ENCODE measurements around a stretch of chr15.

GRCh38 chr15:96338235-96338723 is 7.8 kb downstream of the NR2F2 start:
- PRO-cap, result no peak
- RAMPAGE, long total RNA, 4 experiments, result no peak in any of the 4 experiments

DNA sequence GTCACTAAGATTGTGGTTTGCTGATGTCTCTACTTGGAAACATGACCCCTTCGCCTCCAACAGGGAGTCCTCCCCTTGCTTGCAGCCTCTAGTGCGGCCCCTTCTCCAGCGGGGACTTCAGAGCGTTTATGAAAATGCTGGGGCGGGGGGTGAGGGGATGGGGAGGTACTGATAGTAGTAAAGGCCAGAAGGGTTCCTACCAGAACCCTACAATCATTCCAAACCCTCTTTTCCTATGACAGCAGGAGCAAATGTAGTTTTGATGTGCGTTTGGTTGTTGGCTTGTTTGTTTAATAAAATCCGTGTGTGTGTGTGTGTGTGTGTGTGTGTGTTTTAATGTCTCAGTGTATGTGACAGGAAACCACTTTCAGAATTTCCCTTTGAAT is 17.5 kb downstream of the NR2F2 start:
- PRO-cap, result no peak
- RAMPAGE, long total RNA, 4 experiments, result no peak in any of the 4 experiments

DNA sequence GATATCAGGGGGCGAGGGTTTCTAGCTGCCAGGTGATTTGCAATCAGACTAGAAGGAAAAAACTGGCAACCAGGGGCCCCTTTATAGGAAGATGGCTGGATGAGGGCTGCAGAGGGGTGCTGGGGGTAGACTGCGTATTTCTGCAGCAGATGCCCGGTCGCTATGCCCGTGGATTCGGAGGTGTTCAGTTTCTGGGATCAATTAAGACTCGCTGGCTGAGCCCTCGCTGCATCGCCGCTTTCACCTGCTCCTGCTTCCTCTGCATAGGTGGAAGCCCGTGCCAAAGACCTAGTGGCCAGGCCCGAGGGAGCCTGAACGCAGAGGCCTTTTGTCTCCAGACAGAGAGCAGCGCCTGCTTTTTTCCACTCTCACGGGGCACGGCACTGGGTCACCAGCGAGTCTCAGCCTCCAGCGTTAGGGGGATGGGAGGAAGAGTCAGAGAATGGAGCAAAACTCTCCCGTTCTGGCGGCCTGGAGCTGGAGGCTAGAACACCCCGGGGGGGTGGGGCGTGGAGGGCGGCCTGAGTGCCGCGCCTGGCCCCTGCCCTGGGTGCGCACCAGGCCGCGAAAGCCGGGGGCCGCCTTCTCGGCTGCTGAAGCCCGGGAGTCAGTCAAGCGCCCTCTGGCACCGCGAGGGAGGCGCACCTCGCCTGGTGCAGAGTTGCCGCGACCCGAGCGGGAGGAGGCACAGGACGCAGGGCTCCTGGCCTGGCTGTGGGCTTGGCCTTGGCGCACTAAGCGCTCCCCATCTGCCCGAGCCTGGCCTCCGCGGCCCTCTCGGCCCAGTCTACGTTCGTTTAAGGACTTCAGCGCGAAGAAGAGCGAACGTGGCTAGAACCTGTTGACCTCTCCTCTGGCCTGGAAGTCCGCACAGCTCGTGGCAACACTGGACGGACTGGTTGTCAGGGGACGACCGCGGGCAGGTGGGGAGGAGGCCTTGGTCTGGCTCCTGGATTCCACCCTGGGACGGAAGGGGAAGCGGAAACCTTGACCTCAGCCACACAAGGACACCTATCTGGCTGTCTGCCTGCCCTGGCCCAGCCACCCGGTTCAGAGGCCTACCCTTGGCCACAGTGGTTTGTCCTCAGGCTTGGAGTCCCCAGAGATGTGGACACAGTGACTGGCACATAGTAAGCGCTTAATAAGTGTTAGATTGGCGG is 21.5 kb downstream of the NR2F2 start:
- PRO-cap, result no peak
- RAMPAGE, long total RNA, 4 experiments, result no peak in any of the 4 experiments

DNA sequence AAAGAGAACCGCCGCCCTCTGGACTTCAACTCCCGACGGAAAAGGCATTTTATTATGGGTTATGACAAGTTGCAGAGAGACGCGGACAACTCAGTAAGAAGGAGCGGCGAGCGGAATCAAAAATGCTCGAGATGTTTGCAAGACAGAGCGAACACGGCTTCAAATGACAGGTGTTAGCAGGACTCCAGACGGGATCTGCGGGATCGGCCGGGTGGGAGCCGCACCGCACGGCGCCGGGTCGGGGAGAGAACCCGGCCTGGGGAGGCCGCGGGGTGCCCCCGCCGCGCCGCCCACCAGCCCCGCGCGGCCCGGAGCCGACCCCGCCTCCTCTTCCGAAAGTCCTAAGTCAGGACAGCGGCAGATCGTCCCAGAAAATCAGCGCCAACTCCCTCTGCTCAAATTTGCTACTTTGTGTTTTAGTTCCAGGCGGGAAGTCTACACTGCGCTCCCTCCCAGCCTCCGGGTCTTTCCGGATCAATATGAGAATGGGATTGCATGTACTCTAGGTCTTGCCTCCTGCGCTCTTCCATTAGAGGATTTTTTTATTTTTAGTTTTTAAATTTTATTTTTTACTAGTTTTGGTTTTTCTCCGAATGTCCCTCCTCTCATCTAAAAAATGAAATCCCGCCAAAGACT is 79.2 kb downstream of the NR2F2 start:
- PRO-cap, result no peak
- RAMPAGE, long total RNA, 4 experiments, result no peak in any of the 4 experiments

DNA sequence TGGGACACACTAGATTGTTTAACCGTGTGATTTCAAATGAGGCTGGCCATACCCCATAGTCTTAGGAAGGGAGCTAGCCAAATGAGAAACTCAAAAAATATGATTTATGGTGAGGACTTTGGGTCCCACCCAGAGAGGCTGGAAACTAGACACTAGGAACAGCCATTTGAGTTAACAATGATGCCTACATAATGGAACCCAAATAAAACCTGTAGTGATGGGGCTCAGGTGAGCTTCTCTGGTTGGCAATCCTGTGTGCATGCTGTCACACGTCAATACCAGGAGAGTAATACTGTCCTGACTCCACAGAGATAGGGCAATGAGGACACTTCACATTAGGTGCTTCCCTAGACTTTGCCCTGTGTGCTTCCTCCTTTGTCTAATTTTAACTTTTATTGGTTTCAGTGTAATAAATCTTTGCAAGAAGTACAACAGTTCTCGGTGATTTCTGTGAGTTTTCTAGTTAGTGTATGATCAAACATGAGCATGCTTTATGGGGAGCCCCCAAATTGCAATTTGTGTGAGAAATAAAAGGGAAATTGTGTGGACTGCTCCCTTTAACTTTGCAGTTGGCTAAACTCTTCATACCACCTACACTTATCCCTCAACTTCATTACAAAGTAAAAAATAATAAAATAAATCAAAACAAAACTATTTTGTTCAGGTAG is 281.8 kb upstream of the ARRDC4 start:
- PRO-cap, result no peak
- RAMPAGE, long total RNA, 4 experiments, result no peak in any of the 4 experiments

GRCh38 chr15:97875332-97876406 is 84.8 kb upstream of the ARRDC4 start:
- PRO-cap, result no peak
- RAMPAGE, long total RNA, 4 experiments, result start-site peak on the minus strand in 1 of 4 experiments, at chr15:97875640-97875680 at its widest, 9 reads per replicate

- PRO-cap, result no peak
- RAMPAGE, long total RNA, 4 experiments, result start-site peak on the minus strand in 2 of 4 experiments, at chr15:98420990-98421013 at its widest, 9 to 22 reads per replicate
Measured at GRCh38 chr15:98420768-98421233, 227.5 kb upstream of the IGF1R start.

DNA sequence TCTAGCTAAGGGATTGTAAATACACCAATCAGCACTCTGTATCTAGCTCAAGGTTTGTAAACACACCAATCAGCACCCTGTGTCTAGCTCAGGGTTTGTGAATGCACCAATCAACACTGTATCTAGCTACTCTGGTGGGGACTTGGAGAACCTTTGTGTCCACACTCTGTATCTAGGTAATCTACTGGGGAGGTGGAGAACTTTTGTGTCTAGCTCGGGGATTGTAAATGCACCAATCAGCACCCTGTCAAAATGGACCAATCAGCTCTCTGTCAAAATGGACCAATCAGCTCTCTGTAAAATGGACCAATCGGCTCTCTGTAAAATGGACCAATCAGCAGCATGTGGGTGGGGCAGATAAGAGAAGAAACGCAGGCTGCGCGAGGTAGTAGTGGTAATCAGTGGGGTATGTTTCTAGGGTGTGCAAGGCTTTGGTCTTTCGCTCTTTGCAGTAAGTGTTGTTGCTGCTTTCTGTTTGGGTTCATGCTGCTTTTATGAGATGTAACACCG is 98.1 kb upstream of the IGF1R start:
- PRO-cap, result no peak
- RAMPAGE, long total RNA, 4 experiments, result no peak in any of the 4 experiments

- PRO-cap, result no peak
- RAMPAGE, long total RNA, 4 experiments, result no peak in any of the 4 experiments
Measured at GRCh38 chr15:98722518-98723112, 74.3 kb downstream of the IGF1R start.

GRCh38 chr15:98723113-98723783 is 74.9 kb downstream of the IGF1R start:
- PRO-cap, result no peak
- RAMPAGE, long total RNA, 4 experiments, result no peak in any of the 4 experiments

DNA sequence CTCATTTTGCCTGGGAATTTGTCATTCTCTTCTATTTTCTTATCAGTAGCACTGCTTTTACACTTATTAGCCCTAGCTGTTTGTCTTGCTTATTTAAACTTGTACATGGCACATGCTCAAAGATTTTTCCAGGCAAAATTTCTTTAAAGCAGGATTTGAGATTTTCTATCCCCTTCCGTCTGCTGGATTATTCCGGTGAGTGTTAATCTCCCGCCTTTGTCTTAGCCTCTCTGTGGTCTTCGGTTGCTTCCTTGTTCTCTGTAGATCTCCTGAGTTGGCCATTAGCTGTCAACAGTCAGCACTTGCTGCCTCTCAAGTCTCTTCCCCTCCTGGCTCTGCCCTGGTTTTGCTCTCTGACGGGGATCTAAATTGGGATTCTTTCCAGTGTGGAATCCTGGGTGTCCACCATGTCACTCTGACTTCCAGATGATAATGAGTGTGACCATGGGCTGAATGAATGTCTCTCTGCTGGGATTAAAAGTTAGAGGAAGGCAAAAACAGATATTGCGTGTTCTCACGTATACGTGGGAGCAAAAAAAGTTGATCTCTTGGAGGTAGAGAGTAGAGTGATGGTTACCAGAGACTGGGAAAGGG is 121.5 kb downstream of the IGF1R start:
- PRO-cap, result no peak
- RAMPAGE, long total RNA, 4 experiments, result no peak in any of the 4 experiments

DNA sequence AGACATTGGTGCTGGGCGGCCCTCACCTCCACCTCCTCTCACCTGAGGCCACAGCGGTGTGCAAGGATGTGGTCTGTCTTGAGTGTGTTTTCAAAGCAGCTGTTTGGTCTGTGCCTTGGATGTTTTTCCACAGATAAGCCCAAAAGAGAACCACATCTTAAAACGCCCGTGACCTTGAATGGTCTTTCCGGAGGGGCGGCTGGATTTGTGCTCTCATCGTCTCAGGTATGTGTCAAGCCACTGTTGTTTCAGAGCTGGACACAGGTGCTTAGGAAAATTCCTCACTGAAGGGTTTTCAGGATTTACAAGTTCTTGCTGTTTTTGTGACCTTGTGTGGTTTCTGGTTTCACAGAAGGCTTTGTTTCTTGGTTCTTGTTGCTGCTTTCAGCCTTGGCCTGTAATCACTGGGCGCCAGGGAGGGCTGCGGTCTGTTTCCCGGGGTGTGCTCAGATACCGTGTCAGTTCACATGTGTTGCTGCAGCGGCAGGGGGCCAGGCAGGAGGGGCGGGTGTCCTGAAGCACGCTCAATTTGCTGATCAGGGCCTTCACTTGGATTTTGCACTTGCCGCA is 128.4 kb downstream of the IGF1R start:
- PRO-cap, result no peak
- RAMPAGE, long total RNA, 4 experiments, result no peak in any of the 4 experiments

DNA sequence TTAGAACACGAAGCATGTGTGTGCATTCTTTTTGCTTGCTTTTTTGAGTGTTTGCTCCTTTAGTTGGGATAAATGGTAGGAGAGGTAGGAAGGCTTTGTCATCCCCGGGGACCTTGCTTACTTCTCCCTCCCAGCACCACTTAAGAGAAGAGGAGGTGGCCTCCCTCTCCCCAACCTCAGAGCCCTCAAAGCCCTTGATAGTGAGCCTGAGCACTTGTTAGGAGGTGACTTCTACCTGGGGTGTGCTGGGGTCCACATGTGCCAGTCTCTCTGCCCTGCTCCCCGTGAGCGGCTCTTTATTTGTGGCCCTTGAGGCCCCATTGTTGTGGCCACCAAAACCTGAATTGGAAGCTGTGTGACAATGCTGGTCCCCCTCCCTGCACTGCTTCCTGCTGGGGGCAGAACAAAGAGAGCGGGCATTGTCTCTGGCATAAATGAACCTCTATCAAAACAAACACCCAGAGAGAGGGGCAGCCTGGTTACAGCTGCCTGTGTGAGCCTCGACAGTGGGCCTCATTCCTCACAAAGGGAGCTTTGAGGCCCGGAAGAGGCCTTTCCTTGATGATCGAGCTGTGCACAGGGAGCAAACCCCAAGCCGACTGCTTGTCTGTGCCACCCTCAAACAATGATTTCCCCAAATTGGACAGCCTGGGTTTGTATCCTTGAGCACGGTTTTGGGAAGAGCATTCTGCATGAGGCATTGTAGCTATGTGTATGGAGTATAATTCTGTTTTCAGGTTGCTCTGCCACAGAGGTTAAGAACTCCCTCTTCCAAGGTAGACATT is 152.8 kb downstream of the IGF1R start:
- PRO-cap, result no peak
- RAMPAGE, long total RNA, 4 experiments, result no peak in any of the 4 experiments

DNA sequence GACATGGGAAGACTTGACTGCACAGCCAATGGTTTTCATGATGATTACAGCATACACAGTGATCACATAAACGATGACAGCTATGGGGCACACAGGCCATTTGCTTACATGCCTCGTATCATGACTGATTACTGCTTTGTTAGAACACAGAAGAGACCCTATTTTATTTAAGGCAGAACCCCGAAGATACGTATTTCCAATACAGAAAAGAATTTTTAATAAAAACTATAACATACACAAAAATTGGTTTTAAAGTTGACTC is 44.1 kb downstream of the PGPEP1L start:
- PRO-cap, result no peak
- RAMPAGE, long total RNA, 4 experiments, result no peak in any of the 4 experiments

DNA sequence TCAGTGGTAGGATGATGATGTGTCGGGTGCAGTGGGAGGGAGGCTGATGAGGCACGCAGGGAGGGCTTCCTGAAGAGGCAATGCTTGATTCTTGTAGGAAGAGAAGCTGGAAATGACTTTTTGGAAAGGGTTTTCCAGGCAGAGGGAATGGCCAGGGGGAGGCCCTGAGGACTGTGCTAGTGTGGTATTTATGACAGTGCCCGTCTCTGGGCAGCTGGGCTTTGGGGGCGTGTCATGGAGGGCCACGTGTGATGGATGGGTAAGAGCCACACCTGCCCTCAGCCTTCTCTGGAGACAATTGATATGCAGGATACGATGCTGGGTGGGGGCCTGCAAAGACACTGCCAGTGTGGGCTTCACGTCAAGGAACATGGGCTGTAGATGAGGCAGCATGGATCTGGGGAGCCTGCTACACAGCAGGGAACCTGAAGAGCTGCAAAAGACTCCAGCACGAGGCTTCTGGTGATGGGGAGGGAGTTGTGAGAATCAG is 15.4 kb downstream of the SYNM start:
- PRO-cap, result no peak
- RAMPAGE, long total RNA, 4 experiments, result no peak in any of the 4 experiments

- PRO-cap, result no peak
- RAMPAGE, long total RNA, 4 experiments, result no peak in any of the 4 experiments
Measured at GRCh38 chr15:99127730-99127976, 22.8 kb downstream of the SYNM start.

DNA sequence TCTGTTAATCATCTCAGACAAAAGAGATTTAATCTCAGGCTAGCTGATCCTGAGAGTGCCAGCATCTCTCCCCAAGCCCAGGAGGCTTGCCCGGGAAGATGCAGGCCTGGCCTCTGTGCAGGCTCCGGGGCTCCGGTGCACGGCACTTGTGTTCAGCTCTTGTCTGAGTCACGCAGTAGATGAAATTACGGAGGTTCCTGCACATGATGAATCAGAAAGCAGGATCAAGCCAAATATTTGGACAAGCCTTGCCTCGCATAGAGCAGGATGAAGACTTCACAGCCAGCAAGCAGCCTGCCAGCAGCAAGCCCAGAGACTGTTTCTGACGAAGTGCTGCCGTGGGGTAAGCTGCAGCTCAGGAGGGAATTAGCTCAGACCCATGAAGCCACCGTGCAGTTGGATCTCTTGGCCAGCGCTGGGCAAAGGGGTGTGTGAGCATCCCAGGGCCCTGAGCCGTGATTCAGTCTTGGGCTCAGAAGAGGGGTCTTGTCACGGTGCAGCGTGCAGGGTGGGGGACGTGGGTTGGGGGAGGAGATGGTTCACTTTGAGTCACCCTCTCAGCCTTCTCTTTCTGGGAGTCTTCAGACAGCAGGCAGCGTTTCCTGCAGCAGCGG is 89.2 kb upstream of the MEF2A start:
- PRO-cap, result no peak
- RAMPAGE, long total RNA, 4 experiments, result no peak in any of the 4 experiments

DNA sequence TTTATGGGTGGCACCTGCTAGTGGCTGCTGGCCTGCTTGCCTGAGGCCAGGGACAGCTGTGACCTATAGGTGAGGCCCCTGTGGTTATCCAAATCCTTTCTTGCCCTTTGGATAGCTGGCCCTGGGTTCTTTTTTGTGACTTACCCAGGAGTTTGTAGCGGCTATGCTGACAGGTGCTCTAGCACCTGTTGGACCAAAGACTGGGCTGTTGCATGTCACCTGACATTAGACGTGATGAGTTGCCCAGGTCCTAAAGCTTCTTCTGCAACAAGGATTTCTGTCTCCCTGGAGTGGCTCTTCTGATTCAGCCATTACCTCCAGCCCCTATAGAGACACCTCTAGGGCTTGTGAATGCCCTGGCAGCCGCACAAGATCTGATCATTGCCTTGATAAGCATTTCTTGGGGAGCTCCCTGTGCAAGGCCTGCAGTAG is 19.1 kb upstream of the MEF2A start:
- PRO-cap, result no peak
- RAMPAGE, long total RNA, 4 experiments, result no peak in any of the 4 experiments

- PRO-cap, result no peak
- RAMPAGE, long total RNA, 4 experiments, result no peak in any of the 4 experiments
Measured at GRCh38 chr15:99592073-99592941, 26.5 kb downstream of the MEF2A start.

DNA sequence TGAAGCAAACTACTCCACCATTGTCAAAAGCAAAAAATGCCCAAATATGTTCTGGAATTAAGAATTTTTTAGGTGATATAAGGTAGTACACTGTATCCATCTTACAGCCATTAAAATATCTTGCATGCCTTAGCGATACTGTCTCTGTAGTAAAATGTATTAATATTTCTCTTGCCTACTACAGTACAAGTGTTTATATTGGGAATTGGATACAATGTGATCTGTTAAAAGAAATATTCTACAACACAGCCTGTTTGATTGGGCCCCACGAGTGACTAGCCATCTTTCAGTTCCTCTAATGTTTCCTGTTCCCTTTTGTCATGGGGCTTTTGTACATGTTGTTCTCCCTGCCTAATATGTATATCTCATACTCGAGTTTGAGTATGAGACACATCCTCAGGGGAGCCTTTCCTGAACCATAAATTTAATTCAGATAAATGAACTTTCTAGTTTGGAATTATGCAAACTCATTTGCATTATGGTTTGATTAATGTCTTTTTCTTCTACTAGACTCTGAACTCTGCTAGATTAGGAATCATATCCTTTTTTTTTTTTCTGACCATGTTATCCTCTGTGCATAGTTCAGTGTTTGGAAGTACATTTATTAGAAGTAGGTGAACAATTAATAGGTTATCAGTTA is 65.4 kb downstream of the MEF2A start:
- PRO-cap, result no peak
- RAMPAGE, long total RNA, 4 experiments, result no peak in any of the 4 experiments

All from omental fat pad (tissue), 4 donors.